Measurements from ENCODE around the gene MGAT4A.

GRCh38 chr2:96856948-96857499 lies 792 bp downstream of the ANKRD39 start:
- RAMPAGE, total RNA, result no peak

DNA sequence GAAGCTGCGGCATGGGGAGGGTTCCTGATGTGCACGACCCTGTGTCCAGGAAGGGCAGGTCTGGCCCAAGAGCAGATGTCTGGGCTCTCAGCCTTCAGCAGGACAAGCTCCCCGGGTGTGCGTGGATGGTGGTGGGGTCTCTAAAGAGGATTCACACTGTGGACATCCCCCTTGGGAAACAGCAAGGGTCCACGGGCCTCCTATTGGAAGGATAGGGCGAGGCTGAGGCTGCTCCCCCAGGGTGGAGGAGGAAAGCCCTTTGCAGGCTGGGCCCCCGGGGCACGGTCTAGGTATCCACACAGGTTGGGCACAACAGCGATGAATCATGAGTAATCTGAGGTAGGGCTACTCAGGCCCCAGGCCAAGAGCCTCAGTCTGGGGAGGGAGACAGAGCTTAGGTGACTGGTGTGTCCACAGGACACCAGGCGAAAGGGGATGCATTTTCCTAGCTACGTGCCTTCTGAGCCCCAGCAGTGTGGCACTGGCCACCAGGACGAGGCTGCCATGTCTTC lies 14.4 kb upstream of the SEMA4C start:
- RAMPAGE, total RNA, result no peak

DNA sequence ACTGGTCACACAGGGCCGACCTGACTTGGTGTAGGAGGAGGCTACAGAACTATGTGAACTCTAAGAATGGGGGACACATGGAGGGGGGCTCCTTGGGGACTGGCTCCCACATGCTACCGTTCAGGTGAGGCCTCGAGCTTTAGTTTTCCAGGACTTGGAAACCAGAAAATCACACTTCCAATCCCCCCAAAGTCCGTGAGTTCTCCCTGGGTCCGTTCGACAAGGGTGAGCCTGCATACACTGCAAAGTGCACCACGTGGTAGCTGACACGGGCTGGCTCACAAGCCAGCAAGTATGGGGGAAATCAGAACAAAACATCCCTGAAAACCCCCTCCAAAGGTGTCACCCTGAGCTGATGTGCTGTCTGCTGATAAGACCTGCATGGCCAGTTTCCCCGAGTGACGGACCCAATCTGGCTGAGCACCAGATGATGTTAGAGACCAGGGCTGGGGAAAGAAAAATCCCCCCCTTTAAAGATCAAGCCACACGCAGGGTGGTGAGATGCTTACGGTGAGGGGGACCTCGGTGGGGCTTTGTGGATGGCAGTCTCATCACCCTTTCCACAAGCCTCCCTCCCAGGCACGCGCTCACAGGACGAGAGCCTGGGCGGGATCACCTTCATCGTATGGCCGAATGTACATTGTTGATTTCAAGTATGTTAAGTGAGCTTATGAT lies 54.3 kb upstream of the SEMA4C start:
- RAMPAGE, total RNA, result no peak

DNA sequence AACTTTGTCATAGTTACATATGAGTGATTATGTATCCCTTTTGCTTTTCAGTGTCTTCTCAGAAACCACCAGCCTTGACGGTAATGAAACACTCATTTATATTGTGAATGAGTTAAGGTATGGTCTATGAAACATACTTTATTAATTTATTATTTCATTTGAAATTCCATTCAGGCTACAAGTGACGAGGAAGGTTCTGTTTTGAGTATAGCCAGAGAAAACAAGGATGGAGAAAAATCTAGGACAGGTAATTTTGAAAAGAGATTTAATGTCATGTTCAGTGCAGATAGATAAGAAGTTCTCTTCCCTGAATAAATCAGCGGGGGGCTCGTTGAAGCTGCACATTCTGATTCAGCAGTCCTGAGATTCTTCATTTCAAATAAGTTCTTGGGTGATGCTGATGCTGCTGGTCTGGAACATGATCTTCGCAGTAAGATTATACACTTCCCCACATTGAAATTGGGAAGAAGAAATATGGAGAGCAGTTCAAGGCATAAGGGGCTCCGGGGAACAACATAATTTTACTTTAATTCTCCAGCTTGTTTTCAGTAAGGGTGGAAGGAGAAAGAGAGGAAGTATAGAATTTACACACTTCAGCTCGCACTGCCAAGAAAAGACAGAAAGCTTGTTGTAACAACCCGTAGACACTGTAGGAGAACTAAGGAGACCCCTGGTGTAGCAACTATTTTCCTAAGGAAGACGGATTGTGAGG lies 80.0 kb downstream of the ANKRD36 start:
- RAMPAGE, total RNA, result no peak

- RAMPAGE, total RNA, result no peak
Measured at GRCh38 chr2:97194668-97195123, 81.7 kb downstream of the ANKRD36 start.

DNA sequence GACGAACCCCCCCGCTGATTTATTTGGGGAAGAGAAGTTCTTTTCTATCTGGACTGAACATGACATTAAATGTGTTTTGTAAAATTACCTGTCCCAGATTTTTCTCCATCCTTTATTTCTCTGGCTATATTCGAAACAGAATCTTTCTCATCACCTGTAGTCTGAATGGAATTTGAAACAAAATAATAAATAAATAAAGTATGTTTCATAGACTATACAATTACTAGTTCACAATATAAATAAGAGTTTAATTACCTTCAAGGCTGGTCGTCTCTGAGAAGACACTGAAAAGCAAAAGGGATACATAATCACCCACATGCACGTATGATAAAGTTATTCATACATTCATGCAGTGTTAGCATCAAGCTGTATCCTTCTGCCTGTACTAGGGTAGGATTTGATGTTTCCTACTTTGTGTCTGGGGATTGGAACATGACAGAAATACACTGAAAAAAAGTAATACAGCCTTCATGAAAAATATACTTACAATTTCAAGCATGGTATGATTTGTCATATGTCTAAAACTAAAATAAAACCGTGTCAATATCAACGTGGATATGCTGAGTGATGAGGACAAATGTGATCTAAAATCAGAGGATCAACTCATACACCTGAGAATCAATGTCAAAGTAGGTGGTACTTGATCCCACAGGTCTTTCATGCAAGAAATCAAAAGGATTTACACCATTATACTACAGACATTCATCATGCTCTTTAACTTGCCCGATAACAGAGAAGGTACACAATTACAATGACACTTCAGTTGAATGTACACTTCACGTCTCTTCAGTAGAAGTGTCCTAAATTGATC lies 49.5 kb downstream of the ANKRD36B start:
- RAMPAGE, total RNA, result no peak

- RAMPAGE, total RNA, result no peak
Measured at GRCh38 chr2:97965001-97965559, 30.7 kb downstream of the TMEM131 start.

- RAMPAGE, total RNA, result no peak
Measured at GRCh38 chr2:98017380-98017792, 21.6 kb upstream of the TMEM131 start.

- RAMPAGE, total RNA, result no peak
Measured at GRCh38 chr2:98149300-98149834, 62.4 kb downstream of the VWA3B start.

DNA sequence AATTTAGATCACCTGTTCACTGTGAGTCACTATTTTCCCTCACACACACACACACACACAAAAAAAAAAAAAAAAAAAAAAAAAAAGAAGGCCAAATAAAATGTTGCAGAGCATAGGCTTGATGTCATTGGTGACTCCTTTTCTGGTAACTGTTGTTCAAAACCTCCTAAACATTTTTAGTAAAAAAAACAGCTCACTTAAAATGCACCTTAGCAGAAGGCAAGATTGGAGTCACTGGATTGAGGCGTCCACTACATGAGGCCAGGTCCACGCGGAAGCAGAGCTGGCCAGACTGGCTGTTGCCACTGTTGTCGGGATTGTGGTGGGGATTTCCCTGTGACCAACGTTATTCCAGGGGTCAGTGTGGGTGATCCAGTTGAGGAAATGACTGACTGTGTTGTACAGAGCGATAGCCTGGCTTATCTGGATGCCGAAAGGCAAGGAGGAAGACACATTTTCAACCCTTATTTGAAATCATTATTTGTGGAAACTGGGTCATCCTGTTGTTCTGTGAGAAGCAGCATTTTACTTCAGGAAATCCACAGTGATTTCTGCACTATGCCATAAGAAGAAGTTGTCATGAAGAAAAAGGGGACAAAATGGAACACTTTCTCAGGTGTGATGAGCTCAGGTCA lies 52.0 kb upstream of the CNGA3 start:
- RAMPAGE, total RNA, result no peak

GRCh38 chr2:98295277-98295798 lies 50.9 kb upstream of the CNGA3 start:
- RAMPAGE, total RNA, result no peak

DNA sequence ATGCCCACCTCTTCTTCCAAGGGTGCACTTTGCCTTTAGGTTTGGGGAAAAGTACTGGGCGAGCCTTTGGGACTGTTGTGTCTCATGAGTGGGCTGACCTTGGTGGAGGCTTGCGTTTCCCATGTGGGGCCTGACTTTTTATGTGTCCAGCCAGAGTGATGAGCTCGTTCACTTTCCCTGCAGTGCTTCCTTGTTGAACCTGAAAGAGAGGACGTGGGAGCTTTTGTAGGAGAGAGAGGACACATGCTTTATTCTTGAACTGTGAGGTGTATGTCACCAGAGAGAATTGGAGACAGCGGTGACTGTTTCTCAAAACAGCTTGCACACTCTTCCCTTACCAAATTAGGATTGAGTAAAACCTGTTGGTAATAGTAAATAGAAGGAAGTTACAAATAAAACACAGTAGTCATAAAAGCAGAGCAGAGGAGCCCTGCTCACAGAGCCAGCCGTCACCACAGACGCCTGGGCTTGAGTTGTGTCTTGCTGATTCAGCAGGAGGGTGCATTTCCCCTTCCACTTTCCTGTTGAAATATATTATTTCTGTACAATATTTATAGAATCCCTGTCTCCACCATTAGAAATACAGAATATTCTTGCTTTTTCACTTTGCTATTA lies 60.7 kb downstream of the INPP4A start:
- RAMPAGE, total RNA, result no peak

DNA sequence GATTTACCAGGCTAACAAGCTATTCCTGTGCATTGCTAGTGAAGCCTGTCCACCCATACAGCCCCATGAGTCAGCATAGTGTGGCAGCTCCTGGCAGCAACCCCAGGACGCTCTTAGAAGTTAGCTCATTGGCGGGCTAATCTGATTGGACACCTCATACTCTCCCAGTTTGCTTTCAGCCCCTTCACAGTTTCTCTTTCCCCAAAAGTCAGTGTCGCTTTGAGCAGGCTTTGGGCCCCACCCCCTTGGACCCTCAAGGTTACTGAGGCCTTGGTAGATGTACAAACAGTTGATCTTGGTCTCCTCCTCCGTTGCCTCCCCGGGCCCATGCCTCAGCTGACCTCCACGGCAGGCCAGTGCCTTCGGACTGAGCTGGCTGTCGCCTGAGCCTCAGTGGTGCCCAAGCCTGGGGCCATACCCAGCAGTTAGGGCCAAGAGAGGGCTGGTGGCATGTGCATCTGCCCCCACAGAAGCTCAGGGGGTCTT lies 47.9 kb downstream of the COA5 start:
- RAMPAGE, total RNA, result no peak

DNA sequence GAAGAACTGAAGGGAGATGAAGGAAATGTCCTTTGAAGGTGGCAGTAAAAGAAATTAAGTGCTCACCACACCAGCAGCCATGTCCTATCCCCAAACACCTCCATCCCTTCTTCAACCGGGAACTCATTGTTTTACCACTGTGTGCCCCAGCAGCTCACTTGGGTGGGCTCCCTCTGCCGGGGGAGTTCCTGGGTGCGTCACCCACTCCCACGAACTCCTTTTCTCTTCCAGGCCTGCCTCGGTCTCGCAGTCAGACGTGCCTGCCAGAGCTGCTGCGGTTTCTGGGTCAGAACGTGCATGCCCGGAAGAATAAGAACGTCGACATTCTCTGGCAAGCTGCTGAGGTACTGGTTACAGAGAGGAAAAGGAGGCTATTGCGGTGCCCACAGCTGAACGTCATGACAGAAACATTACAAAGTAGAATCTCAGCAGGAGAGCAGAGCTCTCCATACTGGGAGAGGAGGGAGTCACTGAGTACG lies 35.7 kb downstream of the COA5 start:
- RAMPAGE, total RNA, result no peak

- RAMPAGE, total RNA, result no peak
Measured at GRCh38 chr2:98654773-98655652, 46.6 kb downstream of the UNC50 start.

DNA sequence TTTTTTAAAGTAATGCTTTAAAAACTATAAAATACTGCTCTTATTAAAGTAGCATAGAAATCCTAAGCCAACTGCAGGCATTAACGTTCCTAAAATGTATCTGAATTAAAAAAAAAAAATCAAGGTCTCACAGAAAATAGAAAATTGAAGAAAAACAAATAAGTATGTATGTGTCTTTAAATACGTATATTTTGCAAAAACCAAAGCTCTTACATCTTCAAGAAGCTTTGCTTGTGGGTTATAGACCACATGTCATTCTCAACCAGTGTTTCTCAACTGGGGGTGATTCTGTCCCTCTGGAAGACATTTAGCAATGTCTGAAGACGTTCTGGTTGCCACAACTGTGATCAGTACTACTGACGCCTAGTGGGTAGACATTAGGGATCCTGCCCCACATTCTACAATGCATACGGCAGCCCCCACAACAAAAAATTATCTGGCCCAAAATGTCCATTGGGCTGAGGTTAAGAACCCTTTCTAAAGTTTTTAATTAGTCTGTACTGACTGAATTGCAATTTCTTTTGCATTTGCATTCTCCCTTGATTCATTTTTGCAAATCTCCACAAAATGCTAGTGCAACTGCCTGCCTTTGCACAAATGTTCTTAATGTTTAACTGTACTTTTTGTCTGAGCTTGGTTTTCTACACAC lies 48.4 kb downstream of the UNC50 start:
- RAMPAGE, total RNA, result no peak

DNA sequence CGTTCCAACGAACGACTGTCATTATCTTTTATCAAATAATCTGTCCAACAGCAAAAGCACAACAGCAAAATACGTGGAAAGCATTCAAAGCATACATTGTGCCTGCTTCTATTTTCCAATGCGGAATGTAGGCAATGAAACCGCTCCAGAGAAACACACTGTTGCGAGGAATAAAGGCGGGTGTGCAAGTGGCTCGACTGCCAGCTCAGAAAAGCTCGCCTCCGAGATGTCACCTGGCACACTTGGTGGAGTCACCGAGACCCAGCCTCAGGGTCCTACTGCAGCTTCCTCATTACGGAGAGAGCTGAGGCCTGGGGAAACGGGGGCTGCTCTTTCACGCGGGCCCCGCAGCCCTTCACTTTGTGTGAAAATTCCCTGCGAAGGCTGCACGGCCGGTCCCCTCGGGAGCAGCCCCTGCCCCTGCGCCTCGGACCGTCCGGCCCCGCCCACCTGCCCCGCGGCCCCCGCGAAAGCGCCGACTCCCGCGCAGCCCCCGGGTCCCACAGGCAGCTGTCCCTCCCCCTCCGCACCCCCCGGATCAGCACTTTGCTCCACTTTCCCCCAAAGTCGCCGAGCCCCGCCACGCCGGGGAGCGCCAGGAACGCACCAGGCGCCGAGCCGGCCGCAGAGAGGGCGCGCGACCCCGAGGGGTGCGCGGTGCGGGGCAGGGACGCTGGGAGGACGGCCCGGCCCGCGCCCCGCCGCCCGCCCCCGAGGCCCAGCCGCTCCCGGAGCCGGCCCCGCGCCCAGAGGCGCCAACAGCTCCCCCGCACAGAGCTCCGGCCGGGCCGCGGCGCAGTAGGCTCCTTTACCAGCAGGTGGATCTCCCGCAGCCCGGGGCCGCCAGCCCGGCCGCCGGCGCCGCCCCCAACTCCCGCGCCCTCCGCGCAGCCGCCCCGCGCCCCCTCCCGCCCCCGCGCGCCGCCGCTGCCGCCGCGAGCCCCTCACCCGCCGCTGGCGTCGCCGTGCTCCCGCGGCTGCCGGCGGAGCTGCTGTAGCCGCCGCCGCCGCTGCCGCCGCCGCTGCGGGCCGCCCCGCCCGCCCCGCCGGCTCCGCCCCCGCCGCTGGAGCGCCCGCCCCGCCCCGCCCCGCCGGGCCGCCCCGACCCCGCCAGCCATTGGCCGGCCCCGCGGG lies at the start of gene MGAT4A:
Gene MGAT4A, minus strand, starts transcription at position 1,033 of the 1,134 bp plus-strand sequence.
- RAMPAGE, total RNA, result no peak

DNA sequence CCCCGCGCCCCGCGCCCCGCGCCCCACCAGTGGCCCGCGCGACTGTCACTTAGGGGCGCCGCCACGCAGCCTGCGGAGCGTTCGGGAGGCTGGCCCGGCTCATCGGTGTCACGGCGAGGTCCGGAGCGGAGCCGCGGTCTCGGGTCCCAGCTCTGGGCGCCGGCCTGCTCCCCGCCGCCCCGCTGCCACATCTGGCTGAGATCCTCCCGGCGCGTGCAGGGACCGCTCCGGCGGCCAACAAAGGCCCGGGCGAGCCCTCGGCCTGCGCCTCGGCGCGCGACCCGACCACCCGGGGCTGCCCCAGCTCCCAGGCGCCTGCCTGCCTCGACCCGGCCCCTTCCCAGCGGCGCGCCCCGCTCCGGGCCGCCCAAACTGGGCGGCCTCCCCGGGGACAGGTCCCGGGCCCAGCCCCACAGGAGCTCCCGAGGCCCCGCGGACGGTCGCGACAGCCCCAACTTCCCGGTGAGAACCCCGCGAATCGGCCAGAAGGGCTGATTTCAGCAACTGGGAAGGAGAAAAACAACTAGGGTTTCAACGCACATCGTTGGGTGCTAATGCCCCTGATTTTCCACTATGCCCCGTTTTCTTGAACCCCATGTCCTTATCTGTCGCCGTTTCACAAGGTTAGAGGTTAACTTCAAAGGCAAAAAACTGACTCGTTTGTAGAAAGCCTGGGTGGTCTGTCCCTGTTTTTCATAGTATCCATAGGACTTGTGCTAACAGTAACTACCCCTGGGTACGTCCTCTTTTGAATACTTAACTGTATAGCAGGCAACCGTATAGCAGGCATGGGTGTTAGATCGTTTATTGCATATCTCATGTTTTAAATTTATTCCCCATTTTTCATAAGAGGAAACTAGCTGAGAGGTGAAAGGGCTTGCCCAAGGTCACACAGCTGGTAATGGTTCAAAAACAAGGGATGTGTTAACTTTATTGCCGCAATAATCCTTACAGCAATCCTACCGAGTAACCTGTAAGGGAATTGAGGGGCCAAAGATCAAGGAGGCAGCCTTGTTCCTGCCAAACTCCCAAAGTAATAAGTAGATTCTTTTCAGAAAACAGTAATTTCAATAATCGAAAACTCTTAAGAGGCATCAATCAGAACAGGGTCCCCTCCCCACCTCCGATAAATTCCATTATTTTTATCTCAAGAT lies 679 bp upstream of the MGAT4A start:
- RAMPAGE, total RNA, result no peak

- RAMPAGE, total RNA, result no peak
Measured at GRCh38 chr2:98760213-98760709, 29.3 kb upstream of the MGAT4A start.

- RAMPAGE, total RNA, result no peak
Measured at GRCh38 chr2:99108673-99109391, 32.7 kb upstream of the C2orf15 start.